Smooth muscle cell (in vitro differentiated cells): ENCODE data around the gene KHDRBS2.

GRCh38 chr6:56370504-56371472, 123.4 kb upstream of the COL21A1 start:
- RAMPAGE, long total RNA, result no peak

DNA sequence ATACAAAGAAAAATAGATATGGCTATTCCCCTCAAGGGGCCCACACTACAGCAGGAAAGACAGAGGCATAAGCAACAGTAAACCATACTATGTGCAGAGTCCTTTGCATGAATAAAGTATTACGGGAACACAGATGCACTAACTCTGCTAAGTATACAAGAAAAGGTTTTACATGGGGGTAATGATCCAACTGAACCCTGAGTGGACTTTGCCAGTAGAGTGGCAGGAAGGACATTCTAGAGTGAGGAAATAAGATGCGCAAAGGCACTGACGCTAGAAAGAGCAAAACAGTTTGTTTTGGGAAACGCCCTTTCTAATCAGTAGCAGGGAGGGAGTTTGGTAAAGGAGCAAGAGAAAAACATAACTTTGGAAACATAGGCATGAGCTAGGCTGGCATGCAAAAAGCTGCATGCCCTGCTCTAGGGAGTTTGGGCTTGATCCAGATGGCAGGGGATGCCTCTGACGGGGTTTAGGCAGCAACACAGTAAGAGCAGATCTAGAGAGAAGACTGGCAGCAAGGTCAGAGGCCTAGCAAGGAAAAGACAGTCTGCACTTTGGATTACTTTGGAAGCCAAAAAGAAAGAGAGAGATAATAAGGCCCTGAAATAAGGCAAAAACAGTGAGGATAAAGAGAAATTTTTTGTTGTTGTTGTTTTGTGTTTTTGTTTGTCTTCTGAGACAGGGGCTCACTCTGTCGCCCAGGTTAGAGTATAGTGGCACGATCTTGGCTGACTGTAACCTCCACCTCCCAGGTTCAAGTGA, 260.2 kb upstream of the COL21A1 start:
- RAMPAGE, long total RNA, result no peak

- RAMPAGE, long total RNA, result no peak
These were observed 268.0 kb upstream of the COL21A1 start for GRCh38 chr6:56515343-56515865.

DNA sequence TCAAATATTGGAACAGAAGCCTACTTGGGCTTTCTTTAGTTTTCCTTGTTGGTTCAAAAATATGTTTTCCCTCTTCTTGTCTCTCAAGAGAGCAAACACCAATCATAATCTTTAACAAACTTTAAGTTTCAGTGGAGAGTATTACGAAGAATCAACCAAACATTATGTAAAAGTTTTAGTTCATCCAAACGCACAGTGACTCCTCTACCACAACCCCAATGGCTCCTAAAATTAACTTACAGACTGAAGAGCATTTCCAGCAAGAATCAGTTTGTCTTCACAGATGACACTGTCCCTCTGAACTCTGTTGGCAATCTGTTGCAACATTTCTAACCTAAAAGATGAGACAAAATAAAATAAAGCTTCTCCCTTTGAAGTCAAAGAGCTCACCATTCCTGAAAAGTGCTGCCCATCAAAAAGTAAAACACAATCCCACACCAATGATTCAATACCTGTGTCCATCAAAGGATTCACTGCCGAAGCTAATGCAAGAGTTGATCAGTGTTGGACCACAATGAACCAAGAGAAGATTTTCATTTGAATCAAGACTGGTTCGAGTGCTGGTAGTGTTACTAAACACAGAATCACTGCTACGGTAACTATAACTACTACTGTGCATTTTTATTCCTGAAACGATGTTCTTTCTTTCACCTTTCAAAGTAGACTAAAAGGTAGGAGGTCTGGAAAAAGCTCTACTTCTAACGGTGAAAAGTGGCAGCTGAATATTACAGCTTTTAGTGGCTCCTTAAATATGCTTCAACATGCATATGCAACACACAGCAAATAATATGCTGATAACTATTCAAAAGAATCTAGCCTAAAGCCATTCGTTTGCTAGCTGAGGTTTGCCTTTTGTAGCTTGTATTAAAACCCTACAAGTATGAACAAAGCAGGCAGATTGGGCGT, 312.2 kb downstream of the DST start:
- RAMPAGE, long total RNA, result no peak

GRCh38 chr6:56664004-56664451, 290.6 kb downstream of the DST start:
- RAMPAGE, long total RNA, result no peak

DNA sequence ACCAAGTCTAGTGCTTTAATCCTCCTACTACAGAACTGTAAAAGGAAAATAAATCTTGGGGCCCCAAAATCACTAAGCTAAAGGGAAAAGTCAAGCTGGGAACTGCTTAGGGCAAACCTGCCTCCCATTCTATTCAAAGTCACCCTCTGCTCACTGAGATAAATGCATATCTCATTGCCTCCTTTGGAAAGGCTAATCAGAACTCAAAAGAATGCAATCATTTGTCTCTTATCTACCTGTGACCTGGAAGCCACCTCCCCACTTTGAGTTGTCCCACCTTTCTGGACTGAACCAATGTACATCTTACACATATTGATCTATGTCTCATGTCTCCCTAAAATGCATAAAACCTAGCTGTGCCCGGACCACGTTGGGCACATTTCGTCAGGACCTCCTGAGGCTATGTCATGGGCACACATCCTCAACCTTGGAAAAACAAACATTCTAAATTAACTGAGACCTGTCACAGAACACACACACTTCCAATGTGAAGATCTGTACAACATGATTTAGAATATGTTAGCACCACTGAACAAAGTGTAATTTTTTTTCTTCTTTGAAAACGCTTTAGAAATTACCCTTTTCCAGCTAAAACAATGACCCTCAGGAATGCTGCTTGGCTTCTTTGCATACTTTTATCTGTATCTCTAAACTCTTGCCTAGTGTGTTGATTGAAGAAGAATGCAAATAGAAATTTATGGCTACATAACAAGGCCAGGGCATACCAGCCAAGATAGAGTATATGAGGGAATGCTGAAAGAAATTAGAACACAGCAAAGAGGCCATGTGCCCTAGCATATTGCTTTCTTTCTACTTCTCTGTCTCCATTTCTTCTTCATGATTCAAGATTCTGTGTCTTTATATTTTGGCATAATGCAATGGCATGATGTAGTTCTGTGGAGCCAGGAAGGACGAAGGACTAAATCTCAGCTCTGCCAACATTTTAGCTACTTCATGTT, 227.4 kb downstream of the DST start:
- RAMPAGE, long total RNA, result no peak

- RAMPAGE, long total RNA, result no peak
These were observed 113.8 kb downstream of the DST start for GRCh38 chr6:56840799-56841342.

- RAMPAGE, long total RNA, result no peak
These were observed 78.8 kb downstream of the DST start for GRCh38 chr6:56875713-56876338.

DNA sequence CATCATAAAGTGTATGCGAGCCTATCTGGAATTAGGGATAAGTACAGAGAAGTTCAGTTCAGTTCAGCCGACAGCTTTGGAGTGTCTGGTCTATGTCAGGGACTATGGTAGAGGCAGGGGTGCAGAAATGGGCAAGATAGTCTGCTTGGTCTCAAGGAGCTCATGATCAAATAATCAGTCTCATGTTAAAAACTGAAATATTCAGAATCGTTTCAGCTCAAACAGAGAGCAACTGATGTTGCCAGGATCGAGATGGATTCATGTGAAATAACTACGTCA, 12.2 kb upstream of the PRIM2 start:
- RAMPAGE, long total RNA, result no peak

DNA sequence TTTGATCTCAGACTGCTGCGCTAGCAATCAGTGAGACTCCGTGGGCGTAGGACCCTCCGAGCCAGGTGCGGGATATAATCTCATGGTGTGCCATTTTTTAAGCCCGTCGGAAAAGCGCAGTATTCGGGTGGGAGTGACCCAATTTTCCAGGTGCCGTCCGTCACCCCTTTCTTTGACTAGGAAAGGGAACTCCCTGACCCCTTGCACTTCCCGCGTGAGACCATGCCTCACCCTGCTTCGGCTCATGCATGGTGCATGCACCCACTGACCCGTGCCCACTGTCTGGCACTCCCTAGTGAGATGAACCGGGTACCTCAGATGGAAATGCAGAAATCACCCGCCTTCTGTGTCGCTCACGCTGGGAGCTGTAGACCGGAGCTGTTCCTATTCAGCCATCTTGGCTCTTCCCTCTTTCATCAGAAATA, 1663.9 kb downstream of the KHDRBS2 start:
- RAMPAGE, long total RNA, result no peak

DNA sequence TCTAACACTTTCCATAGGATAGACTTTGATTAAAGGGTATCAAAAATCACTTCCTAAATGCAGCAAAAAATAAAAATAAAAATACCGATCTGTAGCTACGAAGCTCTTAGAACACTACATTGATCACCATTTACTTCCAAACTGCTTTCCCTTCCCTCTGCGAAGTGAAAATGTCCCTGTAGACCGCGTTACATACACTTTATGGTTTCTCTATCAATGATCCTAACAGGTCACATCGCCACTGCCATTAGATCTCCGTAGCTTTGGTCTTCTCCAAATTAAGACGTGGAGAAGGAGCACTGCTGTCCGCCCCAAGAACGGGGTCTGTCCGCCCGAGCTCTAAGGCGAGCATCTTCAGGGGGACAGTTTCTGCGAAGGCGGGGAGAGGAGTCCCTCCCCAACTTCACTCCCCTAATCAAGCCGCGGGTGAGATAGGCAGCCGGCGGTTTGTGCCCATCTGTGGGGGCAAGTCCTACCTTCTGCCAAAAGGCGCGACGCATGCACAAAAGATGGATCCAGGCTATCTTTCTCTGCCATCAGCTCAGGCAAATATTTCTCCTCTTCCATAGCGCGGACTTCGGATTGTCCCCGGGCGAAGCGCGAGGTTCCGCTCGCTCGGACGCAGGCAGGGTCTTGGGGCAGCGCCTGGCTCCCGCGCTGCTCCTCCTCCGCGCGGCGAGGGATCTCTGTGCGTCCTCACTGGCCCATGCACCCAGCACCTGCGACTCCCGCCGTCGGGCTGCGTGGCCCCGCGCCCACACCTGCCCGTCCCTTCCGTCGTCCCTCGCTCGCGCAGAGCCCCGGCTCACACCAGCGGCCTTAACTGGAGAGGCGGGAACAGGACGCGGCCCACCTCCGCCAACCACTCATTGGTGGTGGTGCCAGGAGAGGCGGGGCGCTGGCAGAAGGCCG, at the start of gene KHDRBS2:
Gene KHDRBS2, minus strand, starts transcription at position 844 of the 912 bp plus-strand sequence.
- RAMPAGE, long total RNA, result start-site peak on the minus strand centred at position 797 of the sequence, 22 bp wide, 10 and 8 reads in 2 replicates

GRCh38 chr6:63448337-63448677, 124.0 kb upstream of the PTP4A1 start:
- RAMPAGE, long total RNA, result no peak

GRCh38 chr6:63560940-63561220, 11.4 kb upstream of the PTP4A1 start:
- RAMPAGE, long total RNA, result no peak

DNA sequence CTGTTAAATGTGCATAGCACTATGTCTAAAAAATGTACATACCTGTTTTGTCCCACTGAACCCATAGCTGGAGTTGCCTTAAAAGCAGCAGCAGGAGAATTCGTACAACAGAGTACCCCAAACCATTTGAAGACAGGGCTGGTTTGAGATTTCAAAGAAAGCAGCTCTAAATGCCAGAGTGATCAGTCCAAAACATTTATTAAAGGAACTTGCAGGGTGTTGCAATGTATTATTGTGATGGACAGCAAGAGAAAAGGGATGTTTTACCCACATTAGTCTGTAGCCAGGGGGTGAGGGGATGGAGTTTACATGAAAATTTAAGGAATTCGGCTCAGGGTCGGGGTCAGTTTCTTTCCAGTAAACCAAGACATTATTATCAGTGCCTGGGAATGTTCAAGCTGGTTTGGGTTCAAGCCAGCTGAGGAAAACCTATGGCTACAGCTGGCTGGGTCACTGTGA, 6.2 kb upstream of the PTP4A1 start:
- RAMPAGE, long total RNA, result no peak

DNA sequence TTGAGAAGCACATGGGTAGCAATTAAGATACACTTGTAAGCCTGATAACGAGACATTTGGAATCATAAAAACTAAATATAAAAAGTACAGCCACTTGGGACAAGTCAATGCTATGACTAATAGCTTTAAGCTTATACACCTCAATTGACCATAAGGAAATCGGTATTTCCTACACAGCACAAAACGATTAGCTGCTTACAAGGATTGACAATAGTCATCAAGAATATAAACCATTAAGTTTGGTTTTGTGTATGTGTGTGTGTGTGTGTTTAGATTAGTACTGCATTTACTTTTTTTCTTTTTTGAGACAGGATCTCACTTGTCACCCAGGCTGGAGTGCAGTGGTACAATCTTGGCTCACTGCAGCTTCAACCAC, 12.0 kb downstream of the PTP4A1 start:
- RAMPAGE, long total RNA, result no peak

- RAMPAGE, long total RNA, result no peak
These were observed 27.8 kb downstream of the PHF3 start for GRCh38 chr6:63663236-63664021.

DNA sequence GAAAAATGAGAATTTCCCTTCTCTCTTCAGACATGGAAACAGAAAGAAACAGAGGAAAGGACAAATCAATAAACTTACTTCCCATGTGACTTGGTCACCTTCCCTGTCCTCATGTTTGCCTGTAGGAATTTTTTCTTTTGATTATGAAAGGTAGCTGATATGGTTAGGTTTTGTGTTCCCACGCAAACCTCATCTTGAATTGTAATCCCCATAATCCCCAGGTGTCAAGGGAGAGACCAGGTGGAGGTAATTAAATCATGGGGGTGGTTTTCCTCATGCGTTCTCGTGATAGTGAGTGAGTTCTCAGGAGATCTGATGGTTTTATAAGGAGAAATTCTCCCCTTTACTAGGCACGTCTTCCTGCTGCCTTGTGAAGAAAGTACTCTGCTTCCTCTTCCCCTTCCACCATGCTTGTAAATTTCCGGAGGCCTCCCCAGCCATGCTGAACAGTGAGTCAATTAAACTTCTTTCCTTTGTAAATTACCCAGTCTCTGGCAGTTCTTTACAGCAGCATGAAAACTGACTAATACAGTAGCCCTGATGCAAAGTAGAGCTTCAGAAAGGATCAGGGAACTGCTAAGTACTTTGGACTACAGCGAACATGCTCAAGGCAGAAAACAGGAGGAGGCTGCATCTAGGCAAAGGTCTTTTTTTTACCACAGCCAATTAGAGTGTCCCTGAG, 170.0 kb downstream of the PHF3 start:
- RAMPAGE, long total RNA, result start-site peak on the plus strand centred at position 613 of the sequence, 230 bp wide, 10 and 17 reads in 2 replicates

DNA sequence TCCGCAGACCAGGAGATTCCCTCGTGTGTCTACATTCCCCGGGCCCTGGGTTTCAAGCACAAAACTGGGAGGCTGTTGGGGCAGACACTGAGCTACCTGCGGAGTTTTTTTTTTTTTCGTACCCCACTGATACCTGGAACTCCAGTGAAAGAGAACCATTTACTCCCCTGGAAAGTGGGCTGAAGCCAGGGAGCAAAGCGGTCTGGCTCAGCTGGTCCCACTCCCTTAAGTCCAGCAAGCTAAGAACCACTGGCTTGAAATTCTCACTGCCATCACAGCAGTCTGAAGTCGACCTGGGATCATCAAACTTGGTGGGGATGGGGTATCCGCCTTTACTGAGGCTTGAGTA, 73.1 kb downstream of the ZC3H11C start:
- RAMPAGE, long total RNA, result no peak

DNA sequence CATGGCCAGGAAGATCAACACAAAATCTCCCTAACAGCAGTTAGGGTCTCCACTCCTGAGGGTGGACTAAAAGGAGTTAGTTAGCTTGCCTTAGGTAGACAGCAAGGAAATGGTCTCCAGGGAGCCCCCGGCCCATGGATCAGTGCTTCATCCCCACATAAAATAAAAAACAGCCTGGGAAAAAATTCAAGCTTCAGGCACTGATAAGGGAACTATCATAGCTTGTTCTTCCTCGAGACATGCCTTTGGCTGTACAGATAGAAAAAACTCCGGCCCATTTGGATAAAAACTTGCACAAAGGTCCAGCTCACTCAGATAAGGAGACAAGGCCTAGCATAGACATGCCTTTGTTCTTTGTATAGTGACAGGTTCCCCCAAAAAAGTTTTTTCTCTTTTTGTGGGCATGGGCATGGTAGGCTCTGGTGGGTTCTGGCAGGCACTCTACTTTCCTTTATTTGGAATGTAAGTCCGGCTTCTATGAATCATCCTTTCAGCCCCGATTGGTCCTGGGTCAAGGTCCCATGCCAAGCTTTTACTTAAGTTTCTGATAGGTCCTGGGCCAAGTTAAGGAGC, 230.7 kb upstream of the EYS start:
- RAMPAGE, long total RNA, result no peak

DNA sequence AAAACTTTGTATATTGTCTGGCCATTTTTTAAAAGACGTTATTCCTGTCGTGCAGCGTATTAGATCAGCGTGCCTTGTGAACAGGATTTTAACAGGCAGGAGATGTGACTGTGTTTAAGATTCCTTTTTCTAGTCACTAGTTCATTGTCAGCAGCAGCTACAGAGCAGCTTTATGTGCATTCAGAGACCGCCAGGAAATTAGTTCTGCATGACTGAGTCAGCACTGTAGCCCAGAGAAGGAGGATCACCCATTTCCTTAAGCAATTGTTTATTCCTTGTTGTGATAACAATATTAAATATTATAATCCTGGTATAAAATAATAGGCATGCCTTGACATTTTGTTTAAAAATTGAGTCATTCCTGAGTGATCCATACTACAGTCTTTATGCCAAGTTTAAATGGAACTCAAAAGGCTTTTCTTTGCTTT, 75.3 kb upstream of the ADGRB3 start:
- RAMPAGE, long total RNA, result no peak